Colon Carcinoma Metastatic in the Lung (tissue), 2 donors: Measurements from ENCODE around the gene DHH.

DNA sequence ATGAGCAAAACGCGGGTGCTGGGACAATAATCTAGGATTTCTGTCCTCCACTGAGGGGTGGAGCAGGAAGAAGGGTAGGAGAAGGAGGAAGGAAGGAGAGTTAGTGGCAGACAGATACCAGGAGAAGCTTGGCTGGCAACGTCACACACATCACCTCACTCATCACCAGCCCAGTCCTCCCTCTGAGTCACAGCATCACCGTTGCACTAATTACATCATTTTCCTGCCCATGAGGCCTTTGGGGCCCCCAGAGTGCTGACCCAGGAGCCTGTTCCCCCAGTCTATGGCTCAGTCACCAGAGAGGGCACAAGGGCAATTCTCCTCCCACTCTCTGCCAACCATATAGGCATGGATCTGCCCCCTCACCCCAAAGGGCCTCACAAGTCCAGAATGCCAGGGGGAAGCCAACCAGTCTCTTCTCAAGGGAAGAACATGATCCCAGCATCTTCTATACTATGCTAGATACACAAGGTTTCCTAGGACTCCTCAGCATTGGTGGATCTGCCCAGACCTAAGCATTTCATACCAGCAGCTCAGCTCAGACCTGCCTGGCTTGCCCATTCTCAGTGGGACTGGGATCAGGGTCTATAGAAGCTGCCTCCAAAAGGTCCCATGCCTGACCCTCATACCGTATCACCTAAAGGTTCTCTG lies 4.5 kb downstream of the RND1 start:
- PRO-cap, 2 experiments: no peak in any of the 2 experiments

- PRO-cap, 2 experiments: no peak in any of the 2 experiments
These were observed 16.4 kb upstream of the RND1 start for GRCh38 chr12:48881703-48882888.

GRCh38 chr12:49030840-49031852 lies 12.6 kb upstream of the PRKAG1 start:
- PRO-cap, 2 experiments: no peak in any of the 2 experiments

GRCh38 chr12:49086137-49086721 lies 8.4 kb downstream of the DHH start:
- PRO-cap, 2 experiments: no peak in any of the 2 experiments

- PRO-cap, 2 experiments: no peak in any of the 2 experiments
These were observed at the start of gene DHH for GRCh38 chr12:49094089-49095132. Gene DHH (minus strand): TSS chr12:49094801.

- PRO-cap, 2 experiments: no peak in any of the 2 experiments
These were observed 2.8 kb upstream of the DHH start for GRCh38 chr12:49097300-49097805.

DNA sequence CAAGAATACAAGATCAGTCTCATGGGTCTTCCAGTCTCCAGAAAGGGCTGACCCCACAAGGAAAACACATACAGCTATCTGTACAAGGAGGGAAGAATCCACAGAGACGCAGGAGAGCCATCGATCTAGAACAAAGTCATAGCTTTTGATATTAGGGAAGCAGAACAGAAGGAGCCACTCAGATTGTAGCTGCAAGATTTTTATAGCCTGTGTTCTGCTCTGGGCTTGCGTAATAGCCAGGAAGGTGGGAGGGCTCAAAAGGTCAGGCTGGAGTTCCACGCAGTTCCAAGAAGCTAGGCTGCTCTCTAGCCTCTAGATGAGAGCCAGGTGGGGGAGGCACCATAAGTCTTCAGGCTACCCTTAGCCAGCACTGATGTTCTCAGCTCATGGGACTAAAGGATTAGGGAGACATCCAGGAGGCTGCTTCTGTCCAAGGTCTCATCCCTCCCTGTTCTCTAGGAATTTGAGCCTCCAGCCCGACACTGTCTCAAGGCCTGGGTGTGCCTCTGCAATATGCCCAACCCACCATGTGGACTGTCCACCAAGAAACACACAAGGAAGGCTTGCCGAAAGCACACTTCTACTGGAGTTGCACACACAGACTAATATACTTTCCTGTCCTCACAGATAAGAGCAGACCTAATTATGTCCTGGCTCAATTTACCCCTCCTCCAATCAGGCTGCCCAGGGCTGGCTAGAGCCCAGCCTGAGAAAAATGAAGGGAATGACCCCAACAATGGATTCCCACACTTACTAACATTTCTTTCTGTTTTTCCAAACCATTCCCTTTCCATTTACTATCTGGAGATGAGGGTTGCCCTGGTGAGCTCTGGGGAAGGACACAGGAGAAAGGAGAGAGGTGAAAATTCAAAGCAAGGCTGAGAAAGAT lies 1.6 kb downstream of the LMBR1L start:
- PRO-cap, 2 experiments: peak in 1 of 2 experiments; most common plus-strand start position 315 of the sequence (in 1)

DNA sequence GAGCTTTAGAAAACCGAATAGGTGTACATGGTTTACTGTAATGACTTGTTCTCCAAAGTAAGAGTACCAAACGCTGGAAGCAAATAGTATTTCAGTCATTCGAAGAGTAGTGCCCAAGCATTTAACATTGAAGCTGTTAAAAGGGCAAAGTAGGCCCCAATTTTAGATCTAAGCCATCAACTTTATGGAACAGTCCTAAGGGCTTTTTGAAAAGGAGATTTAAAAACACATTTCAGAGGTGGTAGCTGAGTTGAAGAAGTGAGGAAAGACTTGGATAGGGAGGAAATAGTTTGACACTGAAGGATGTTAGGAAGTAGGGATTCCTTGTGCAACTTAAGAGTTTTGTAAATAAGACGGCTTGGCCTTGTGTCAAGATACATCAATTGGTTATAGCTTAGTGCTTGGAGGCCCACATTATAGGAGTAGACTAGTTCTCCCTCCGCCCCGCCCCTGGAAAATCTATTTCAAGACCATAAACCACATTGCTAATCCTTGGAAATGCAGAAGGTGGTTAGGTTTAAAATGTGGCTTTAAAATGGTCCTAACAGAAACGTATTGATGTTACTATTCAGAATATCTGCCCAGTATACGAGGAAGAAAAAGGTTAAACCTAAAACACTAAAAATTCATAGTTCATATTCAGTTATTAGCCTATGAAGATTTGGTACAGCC lies 844 bp upstream of the TUBA1B start:
- PRO-cap, 2 experiments: no peak in any of the 2 experiments

DNA sequence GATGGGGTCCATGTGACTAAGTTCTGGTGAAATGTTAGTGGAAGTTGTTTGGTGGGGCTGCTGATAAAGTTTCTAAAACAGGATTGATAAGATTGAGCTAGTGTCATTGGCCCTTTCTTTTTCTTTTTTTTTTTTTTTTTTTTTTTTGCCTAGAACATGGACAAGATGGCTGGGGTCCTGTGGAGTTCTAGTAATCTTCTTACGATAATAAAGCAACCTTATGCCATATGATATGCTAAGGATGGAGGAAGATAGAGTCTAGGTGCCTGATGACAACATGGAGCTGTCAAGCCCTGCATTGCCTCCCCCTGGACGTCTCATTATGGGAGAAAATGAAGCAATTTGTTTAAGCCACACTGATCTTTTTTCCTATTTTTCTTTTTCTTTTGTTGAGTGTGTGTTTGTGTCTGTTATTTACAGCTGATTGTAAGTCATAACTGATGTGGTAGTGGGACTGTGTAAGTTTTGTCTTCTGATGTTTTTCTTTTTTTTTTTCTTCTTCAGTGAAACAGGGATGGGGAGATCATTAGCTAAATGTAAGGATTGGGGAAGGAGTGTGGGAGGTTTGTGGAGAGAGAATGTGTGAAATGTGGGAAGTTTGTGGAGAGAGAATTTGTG lies 16.4 kb upstream of the TUBA1B start:
- PRO-cap, 2 experiments: no peak in any of the 2 experiments

DNA sequence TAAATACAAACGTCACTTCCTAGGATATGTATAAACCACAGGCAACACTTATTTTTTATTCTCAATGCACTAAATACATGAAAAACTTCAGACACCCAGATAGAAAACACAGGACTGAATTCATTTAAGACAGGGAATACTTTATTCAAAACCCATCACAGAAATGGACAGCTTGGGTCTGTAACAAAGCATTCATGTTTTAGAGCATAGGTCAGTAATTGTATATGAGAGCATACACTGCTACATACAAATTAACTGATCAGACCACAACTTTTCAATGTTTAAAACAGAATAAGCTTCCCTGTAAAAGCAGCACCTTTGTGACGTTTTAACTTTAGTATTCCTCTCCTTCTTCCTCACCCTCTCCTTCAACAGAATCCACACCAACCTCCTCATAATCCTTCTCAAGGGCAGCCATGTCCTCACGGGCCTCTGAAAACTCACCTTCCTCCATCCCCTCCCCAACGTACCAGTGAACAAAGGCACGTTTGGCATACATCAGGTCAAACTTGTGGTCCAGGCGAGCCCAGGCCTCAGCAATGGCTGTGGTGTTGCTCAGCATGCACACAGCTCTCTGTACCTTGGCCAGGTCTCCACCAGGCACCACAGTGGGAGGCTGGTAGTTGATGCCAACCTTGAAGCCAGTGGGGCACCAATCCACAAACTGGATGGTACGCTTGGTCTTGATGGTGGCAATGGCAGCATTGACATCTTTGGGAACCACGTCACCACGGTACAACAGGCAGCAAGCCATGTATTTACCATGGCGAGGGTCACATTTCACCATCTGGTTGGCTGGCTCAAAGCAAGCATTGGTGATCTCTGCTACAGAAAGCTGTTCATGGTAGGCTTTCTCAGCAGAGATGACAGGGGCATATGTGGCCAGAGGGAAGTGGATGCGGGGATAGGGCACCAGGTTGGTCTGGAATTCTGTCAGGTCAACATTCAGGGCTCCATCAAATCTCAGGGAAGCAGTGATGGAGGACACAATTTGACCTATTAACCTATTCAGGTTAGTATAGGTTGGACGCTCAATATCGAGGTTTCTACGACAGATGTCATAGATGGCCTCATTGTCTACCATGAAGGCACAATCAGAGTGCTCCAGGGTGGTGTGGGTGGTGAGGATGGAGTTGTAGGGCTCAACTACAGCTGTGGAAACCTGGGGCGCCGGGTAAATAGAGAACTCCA lies 3.8 kb downstream of the TUBA1A start:
- PRO-cap, 2 experiments: no peak in any of the 2 experiments

- PRO-cap, 2 experiments: no peak in any of the 2 experiments
These were observed 8.1 kb downstream of the TUBA1C start for GRCh38 chr12:49272603-49273670.

DNA sequence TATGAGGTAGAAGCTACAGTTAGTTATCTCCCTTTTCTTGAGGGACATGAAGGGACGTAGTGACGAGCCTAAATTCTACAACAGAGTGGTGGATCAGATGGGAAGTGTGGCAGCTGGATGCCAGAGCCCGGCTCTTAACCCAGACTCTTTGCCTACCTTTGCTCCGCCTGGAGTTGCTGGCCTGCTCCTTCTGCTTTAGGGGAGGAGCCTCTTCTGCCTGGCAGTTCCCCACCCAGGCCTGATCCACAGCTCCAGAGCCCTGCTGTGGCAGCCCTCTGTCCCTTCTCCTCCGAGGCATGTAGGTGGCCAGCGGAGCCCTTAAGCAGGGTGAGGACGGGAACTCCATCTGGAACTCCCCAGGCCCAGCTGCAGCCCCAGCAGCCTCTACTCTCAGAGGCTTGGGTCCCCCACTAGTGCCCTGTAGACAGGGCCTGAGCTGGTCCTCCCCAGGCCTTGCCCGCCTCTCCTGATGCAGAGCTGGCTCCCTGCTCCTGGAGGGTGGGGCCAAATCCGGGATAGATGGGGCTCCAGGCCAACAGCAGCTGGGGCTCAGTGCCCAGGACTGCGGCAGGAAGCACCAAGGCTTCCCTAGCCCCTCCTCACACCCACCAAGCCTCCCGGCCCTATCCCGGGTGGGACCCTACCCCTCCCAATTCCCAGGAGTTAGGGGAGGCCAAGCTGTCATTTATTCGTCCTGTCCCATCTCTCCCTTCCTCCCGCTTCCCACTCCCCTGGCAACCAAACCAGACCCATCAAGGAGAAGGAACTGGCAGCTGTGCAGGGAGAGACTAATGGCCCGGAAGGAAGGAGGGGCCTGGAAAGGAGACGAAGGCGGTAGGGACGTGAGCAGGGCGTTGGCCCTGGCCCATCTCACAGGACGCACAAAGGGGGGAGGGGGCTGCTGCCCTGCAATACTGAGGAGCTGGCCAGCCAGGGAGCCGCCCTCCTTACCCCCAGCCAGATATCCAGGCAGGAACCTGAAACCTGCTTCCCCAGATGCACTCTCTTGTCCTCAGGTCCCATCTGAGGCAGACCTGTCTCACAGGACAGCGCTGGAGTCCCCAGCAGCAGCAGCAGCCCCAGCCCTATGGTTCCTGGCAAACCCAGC lies 1.9 kb upstream of the PRPH start:
- PRO-cap, 2 experiments: no peak in any of the 2 experiments

- PRO-cap, 2 experiments: peak in 1 of 2 experiments; most common minus-strand start chr12:49339640 (in 1)
These were observed 2.5 kb upstream of the C1QL4 start for GRCh38 chr12:49339445-49339920.

DNA sequence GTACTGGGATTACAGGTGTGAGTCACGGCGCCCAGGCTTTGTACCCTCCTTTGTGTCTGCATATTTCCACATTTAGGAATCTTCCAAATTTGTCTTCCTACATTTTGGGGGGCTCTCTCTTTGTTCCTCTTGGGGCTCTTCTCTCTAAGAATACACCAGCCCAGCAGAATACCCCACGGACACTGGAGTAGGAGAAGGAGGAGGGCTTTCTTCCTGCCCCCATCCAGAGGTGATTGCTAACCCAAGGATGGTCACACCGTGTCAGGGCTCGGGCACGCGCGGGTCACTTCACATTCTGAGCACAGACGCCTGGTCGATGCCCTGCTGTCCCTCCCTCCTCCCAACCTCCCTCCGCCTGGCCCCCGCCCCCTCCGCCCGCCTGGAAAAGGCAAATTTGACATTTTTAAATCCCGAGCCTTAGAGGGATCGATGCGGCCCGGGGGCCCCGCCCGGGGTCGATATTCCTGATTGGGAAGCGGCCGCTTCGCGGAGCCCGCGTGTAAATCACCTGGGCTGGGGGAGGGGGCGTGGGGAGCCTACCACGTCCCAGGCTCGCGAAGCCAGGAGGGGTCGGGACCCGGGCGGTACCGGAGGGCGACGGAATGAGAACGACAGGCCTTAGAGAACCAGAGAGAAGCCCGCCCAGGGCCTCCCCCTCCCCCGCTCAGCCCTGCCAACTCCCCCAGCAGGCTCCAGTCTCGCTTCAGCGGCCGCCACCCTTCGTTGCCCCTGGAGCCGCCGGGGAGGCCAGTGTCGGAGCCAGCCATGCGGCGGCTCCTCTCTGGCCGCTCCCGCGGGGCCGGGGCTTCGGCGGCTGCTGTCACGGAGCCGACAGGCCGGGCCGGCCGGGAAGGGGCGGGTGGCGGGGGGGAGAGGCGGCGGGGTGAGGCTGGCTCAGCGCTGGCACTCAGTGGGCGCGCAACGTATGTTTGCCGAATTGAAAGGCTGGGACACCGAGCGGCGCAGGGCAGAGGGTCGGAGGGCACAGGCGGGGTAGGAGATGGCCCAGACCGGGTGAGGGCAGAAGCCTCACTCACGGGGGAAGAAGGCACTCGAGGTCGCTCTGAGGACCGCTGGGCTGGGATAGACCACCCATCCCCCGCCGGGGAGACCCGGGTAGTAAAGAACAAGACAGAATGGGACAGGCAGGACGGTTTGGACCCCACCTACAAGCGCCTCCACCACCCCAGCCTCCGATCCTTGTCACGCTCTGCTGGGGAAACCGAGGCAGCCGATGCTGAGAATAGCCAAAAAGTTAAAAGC lies 1.6 kb upstream of the DNAJC22 start:
- PRO-cap, 2 experiments: no peak in any of the 2 experiments

DNA sequence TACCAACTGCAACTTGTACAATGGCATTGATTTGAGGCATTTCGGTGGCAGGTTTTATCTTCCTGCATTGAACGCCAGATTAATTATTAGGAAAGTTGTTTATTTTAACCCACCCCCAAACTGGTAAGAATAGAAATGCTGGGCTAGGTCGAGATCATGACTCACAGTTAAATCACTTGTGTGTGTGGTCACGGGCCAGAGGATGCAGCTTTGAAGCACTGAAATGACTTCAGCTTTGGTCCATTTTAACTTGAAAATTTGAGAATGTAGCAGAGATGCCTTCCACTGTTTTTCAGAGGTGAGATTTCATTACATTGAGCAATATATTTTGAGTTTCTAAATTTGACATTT lies 23.6 kb upstream of the KCNH3 start:
- PRO-cap, 2 experiments: no peak in any of the 2 experiments

- PRO-cap, 2 experiments: no peak in any of the 2 experiments
These were observed 23.6 kb downstream of the TMBIM6 start for GRCh38 chr12:49764776-49765458.

DNA sequence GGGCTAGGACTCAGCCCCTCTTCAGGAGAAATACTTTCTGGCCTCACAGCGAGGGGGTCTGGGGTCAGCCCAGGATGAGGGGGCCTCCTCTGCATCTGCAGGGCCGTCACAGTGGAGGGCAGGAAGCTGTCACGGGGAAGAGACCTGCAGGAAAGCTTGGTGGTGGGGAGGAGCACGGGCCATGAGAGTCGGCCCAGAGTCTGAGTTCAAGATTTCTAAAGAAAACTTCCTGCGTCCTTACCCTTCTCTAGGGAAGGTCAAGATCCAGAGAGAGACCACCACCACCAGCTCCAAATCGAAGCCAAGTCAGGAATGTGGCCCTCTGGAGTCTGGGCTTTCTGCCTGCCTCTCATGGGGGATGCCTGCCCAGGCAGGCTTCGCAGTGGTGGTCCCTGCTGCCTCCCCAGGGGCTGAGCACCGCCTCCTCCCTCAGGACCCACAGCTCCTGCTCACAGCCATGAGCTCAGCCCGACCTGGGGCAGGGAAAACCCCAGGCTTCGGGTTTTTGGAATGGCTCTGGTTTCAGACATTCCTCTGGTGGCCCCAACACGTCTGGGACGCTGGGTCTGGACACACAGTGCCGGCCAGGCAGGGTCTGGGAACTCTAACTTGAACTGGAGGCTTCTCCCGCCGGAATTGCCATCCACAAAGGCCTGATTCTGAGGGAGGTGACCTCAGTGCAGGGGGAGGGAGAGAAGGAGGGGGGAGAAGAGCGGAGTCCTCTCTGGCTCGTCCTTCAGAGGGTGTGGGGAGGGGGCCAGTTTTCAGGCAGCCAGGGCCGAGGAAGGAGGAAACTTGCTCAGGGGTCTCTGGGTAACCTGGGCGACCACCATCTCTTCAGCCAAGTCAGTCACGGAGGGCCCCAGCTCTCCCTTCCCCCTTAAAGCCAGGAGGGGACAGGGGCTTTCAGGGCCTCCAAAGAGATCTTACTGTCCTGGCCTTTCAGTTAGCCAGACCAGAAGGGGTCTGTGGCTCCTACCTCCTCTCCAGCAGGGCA lies 19.6 kb downstream of the NCKAP5L start:
- PRO-cap, 2 experiments: no peak in any of the 2 experiments

DNA sequence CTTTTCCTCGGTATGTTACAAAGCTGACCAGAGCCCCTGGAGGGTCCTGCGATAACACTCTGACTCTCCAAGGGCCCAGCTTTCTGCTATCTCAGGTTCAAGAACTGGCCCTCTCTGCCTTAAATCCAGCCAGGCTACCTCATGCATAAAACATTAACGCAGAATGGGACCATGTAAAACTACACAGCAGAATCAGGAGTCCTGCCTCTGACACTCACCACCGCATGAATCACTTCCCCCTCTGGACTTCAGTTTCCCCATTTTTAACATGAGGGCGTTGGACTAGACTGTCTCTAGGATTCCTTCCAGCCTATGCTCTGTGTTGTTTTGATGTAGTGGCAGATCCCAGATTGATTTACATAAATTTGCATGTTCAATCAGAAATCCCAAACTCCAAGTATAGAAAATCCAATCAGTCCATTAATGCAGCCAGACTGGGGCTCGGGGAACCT lies 3.3 kb downstream of the NCKAP5L start:
- PRO-cap, 2 experiments: no peak in any of the 2 experiments

- PRO-cap, 2 experiments: peak in 1 of 2 experiments; most common plus-strand start chr12:49867369 (in 1); most common minus-strand start chr12:49867263 (in 1)
These were observed 24.2 kb upstream of the BCDIN3D start for GRCh38 chr12:49867170-49867503.

GRCh38 chr12:50192093-50192728 lies 25.0 kb upstream of the CERS5 start:
- PRO-cap, 2 experiments: no peak in any of the 2 experiments